NT2/D1 (cell line): ENCODE measurements around the gene ZIC1.

GRCh38 chr3:142976396-142976959 is 13.0 kb upstream of the PAQR9 start:
- RRBS, 2 experiments, result no CpG with 5 or more reads among the region's 3 CpGs

DNA sequence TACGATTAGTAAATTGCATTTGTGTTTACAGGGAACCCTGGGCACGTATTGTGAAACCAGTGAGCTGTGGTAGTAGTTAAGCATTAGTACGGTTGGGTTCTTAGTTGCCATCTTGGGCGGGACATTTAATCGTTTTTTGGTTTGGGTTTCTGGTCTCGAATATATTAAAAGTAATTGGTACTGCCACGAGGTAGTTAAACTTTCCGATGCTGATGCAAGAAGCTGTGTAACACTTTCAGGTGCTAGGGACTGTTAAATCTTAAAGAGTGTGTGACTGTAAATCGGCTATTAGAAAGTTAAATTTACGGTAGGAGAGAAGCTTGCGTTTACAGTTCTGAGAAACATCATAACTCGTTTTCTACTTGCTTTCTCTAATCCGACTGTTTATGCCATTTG is 1.0 kb downstream of the U2SURP start:
- RRBS, 2 experiments, result no CpG with 5 or more reads among the region's 13 CpGs

DNA sequence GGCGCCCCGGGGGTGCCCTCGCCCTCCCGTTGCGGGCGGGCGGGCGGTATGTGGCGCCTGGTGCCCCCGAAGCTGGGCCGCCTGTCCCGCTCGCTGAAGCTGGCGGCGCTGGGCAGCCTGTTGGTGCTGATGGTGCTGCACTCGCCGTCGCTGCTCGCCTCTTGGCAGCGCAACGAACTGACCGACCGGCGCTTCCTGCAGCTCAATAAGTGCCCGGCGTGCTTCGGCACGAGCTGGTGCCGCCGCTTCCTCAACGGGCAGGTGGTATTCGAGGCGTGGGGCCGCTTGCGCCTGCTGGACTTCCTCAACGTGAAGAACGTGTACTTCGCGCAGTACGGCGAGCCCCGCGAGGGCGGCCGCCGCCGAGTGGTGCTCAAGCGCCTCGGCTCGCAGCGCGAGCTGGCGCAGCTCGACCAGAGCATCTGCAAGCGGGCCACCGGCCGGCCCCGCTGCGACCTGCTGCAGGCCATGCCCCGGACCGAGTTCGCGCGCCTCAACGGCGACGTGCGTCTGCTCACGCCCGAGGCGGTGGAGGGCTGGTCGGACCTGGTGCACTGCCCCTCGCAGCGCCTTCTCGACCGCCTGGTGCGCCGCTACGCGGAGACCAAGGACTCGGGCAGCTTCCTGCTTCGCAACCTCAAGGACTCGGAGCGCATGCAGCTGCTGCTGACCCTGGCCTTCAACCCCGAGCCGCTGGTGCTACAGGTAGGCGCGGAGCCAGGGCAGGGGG is 827 bp downstream of the DIPK2A start:
- RRBS, 2 experiments, result no CpG with 5 or more reads among the region's 88 CpGs

DNA sequence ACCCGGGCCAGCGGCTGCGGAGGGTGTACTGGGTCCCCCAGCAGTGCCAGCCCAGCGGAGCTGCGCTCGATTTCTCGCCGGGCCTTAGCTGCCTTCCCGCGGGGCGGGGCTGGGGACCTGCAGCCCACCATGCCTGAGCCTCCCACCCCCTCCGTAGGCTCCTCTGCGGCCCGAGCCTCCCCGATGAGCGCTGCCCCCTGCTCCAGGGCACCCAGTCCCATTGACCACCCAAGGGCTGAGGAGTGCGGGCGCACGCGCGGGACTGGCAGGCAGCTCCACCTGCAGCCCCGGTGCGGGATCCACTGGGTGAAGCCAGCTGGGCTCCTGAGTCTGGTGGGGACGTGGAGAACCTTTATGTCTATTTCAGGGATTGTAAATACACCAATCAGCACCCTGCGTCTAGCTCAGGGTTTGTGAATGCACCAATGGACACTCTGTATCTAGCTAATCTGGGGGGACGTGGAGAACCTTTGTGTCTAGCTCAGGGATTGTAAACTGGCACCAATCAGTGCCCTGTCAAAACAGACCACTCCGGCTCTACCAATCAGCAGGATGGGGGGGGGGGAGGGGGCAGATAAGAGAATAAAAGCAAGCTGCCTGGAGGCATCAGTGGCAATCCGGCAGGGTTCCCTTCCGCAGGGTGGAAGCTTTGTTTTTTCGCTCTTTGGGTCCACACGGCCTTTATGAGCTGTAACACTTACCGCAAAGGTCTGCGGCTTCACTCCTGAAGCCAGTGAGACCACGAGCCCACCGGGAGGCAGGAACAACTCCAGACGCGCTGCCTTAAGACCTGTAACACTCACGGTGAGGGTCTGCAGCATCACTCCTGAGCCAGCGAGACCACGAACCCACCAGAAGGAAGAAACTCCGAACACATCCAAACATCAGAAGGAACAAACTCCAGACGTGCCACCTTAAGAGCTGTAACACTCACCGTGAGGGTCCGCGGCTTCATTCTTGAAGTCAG is 827.2 kb downstream of the PLOD2 start:
- RRBS, 2 experiments, result over 99 to 100% methylated on average over 1 to 2 of the region's 45 CpGs

- RRBS, 2 experiments, result no CpG with 5 or more reads among the region's 1 CpG
These were observed 45.3 kb downstream of the PLOD2 start for GRCh38 chr3:146115458-146116214.

DNA sequence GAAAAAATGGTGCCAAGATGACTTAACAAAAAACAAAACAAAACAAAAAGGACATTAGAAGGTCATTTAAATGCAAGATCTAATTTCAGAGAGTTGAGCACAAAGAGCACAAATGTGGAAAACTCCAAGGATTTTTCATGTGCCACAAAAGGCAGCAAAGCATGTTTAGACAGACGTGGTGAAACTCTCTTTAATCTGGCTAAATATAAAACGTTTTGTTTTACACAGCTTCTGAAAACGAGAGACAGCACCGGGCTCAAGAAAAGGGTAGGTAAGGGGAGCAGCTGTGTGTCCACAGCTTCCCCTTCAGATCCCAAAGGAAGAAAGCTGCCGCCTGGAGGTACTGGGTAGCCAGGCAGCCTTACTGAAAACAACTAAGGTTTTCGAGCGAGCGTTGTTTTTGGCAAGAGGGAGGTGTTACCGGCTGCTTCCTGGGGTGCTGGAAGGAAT is 953 bp downstream of the PLOD2 start:
- RRBS, 2 experiments, result no CpG with 5 or more reads among the region's 9 CpGs

DNA sequence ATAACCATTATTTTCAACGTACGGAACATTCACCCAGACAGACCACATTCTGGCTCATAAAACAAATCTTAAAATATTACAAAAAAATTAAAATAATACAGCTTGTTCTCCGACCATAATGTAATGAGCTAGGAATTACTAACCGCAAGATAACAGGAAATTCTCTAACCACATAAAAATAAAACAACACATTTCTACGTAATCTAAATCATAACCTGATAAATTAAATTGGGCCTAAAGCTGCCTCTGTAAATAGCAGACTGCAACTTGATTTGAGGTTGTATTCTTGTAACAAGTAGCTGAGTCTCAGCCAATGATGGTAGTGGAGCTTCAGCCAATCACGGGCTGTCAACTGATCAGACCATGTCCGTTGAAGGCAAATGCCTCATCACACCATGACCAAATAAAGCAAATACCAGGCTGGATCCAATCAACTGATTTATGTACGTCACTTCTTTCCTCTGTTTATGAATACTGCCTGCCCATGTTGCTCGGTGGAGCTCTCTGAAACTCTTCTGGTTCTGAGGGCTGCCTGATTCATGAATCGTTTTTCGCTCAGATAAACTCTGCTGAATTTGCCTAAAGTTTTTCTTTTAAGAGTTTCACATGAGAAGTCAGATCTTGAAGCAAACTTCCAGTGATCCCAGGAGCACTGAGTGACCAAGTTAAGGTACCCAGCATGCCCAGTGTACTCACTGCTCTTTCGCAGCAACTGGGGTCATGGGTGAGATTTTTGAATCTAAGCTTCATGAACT is 9.0 kb downstream of the PLSCR4 start:
- RRBS, 2 experiments, result no CpG with 5 or more reads among the region's 12 CpGs

- RRBS, 2 experiments, result no CpG with 5 or more reads among the region's 1 CpG
These were observed 1.7 kb downstream of the PLSCR4 start for GRCh38 chr3:146249201-146249688.

- RRBS, 2 experiments, result no CpG with 5 or more reads among the region's 2 CpGs
These were observed 1.5 kb downstream of the PLSCR1 start for GRCh38 chr3:146542940-146543362.

DNA sequence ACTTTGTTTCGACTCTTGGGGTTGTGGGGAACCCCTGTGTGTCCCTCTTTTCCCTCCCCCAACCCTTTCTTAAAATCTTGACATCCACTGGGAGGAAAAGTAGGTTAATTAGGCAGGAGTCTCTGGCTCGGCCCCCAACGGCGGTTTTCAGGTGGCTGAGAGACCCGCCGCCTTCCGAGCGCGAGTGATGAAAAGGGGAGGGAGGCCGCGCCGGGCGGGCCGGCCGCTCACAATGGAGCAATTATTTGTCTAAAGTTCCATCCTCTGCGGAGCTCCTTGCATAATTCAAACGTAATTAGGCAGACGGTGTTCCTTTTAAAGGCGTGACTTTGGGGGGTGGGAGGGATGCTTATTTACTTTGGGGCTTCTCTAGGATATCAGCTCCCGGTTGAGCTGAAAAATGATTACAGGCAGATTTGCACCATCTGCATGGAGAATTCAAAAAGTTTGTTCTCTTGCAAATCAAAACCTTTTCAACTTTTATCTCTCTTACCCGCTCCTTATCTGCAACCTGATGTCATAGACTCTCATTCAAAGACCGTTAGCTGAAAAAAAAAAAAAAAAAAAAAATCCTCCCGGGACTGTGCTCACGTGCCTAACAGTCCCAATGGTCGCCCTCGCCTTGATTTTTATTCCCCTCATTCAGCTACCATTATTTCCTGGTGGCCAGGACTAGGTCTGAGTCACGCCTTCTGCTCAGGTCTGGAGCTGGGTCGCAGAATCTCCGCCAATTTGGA is 51.5 kb downstream of the ZIC4 start:
- RRBS, 2 experiments, result no CpG with 5 or more reads among the region's 29 CpGs

GRCh38 chr3:147409260-147409479 is at the start of gene ZIC1:
Gene ZIC1 (plus strand): TSS chr3:147409365.
- RRBS, 2 experiments, result no CpG with 5 or more reads among the region's 14 CpGs

DNA sequence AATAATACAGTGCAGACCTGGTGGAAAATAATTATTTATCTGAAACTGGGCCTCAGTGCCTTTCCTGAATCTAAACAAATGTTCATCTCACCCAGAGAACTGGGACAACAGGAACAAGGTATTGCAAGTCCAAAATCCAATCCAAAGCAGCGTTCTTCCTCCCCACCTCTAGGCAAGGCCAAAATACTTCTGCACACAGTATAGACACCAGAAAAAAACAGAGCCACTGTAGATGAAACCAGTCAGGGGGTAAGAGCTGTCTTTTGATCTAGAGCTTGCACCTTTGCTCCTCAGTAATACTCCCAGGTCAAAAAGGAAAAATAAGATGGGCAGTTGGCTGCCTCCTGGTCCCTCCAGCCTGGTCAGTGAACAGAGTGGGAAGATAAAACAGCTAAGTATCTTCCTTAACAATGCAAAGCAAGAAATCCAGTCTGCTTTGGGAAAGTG is 14.6 kb downstream of the AGTR1 start:
- RRBS, 2 experiments, result no CpG with 5 or more reads among the region's 1 CpG

GRCh38 chr3:148830601-148831361 is 3.2 kb downstream of the CPB1 start:
- RRBS, 2 experiments, result no CpG with 5 or more reads among the region's 2 CpGs

DNA sequence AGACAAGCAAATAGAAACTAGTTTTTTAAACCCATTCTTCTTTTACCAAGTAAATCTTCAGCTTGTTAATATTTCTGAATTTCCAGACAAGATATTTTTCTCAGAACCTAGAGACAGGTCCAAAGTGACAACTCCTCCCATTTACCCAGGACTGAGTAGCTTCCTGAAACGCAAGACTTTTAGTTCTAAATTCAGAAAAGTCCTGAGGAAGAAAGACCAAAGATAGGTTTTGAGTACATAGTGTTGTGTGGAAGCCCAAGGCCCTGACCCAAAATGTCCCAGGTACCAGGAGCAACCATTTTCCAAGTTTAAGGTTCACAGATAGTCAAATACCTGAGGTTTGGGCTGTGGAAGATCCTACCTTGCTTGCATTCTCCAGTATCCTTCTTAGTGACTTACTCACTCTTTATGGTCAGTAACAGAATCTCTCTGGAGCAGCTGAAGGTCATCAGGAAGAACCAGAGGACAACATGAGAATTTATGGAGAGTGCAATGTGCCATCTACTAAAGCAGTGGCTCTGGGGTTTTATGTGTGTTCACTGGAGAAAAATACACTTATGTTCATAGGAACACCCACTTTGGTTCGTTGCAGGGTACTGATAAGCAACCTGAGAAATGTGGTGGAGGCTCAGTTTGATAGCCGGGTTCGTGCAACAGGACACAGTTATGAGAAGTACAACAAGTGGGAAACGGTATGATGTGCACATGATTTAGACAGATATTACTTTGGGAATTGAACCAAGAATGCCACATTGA is 12.7 kb downstream of the CPB1 start:
- RRBS, 2 experiments, result no CpG with 5 or more reads among the region's 5 CpGs

- RRBS, 2 experiments, result no CpG with 5 or more reads among the region's 24 CpGs
These were observed 44.3 kb upstream of the GYG1 start for GRCh38 chr3:148946890-148947496.

GRCh38 chr3:149011649-149012176 is 20.4 kb downstream of the GYG1 start:
- RRBS, 2 experiments, result 93 to 98% methylated on average over 2 of the region's 5 CpGs

DNA sequence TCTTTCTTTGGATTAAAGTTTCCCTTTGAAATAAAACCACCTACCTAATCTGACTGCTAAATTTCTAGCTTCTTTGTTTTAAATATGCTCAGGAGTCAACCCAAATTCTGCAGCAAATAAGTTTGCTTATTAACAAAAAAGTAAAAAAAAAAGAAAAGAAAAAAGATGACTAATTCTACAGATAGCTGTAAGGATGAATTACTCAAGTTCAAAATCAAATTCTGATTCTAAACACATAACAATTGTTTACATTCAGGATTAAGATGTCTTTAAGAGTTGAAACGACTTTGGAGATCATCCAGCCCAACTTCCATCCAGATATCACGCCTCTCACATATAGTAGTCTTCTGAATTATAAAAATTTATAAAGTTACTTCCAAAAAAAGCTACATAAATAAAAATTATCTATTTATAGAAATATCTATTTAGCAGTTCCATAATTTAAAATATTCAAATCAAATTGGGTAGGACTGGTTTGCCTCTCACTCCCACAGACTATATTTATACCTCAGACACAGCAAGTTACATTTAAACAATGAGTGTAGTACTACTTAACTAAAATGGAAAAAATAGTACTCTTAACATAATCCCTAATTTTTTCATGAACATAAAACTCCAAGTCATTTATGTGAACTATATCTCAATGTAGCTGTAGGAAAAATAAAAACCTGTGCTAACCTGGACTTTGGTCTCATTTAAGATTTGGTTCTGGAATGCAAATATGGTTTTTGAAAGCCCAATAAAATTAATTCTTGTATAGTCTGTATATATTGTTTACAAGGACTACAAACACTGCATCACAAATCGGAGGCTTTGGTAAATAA is 39.9 kb downstream of the GYG1 start:
- RRBS, 2 experiments, result no CpG with 5 or more reads among the region's 3 CpGs